T-cell (primary cell): Measurements from ENCODE around the genes DCAKD, ARL17A and CDC27.

GRCh38 chr17:45051007-45052290, at the start of gene DCAKD:
Gene DCAKD (minus strand): TSS chr17:45051632.
- PRO-cap, 7 experiments: peak in 7 of 7 experiments; most common plus-strand start chr17:45051376 (in 7); most common minus-strand start chr17:45051291 (in 7)

DNA sequence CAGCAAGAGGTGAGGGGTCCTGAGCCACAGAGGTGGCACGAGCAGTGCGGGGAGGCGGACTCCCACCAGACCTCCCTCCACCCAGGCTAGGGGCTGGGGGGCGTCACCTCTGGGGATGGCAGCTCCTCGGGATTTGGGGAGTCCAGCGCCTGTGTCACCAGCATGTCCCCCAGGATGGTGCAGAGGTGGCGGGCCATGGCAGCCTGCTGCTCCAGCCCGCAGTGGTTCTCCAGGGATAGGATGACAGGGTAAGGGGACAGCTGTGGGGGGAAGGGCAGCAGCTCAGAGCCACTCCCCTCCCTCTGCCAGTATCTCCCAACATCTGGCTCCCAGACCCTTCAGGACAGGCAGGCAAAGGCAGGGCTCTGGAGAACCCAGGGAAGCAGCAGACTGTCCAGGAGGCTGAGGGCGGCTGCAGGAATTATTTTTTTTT, 15.8 kb downstream of the PLCD3 start:
- PRO-cap, 7 experiments: no peak in any of the 7 experiments

- PRO-cap, 7 experiments: no peak in any of the 7 experiments
These were observed 5.3 kb upstream of the HEXIM1 start for GRCh38 chr17:45142771-45143668.

DNA sequence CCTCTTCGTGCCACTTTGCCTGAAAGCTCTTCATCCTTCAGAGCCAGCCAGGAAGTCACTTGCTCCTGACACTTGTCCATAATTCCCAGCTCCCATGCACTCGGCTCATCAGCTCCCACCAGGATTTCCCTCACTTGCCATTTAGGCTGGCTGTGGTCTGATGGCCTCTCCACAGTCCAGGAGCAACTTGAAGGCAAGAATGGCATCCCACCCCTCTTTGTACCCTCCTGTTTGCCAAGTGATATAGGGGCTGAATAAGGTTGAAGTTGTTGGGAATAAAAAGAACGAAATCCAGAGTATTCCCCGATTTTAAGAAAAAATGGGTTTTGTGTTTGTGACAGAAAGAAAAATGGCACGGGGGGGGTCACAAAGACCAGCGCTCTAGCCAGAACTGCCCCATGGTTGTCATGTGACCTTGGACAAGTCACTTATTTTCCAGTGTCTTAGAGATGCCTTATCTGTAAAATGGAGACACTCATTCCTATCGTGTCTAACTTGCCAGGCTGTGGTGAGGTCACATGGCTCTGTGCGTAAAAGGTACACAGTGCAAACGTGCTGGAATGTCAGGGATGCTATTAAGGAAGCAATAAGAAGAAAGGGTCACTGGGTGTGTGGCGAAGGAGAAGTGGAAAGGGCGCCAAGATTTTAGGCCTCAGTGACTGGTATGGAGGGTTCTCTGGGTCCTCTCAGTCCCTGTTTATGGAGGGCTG, 1.7 kb upstream of the HEXIM1 start:
- PRO-cap, 7 experiments: no peak in any of the 7 experiments

DNA sequence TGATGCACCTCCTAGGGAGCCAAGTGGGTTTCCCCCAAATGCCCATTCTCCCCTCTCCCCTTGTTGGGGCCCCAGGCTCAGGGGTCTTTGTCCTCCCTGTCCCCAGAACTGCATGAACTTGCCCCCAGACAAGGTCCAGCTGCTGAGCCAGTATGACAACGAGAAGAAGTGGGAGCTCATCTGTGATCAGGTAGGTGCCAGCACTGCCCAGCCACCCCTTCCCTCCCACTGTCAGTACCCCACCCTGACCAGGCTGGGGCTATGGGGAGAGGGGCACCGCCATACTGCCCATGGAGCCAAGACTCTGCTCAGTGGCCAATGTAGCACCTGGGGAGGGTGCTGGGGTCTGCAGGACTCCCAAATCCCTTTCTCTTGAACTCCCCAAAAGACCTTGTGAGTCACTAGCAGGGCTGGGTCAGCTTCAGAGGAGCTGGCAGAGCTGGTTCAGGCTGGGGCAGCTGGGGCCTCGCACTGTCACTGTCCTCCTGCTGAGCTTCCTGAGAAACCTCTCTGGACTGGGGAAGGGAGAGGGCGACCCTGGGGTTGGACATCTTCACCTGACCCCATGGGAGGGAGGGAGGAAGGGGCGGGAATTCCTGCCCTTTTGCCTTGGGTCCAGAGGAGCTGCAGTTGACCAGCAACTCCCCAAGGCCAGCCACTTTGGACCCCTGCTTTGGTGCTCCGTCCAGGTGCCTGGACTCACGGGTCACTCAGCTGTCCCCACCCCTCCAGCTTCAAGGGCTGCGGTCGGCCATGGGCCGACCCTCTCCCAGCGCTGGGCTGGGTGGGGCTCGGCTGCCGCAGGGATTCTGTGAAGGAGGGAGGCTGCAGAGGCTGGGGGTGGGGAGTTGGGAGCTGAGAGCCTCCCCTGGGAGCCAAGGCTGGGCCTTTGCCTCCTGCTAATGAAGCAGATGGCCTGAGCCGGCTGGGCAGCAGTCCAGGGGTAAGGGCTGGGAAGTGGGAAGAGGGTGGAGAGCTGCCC, 9.1 kb downstream of the FMNL1 start:
- PRO-cap, 7 experiments: peak in 1 of 7 experiments; most common plus-strand start position 161 of the sequence (in 1)

GRCh38 chr17:45244556-45245406, 17.1 kb downstream of the SPATA32 start:
- PRO-cap, 7 experiments: peak in 1 of 7 experiments; most common plus-strand start chr17:45245318 (in 1)

GRCh38 chr17:45247301-45248131, 14.4 kb downstream of the SPATA32 start:
- PRO-cap, 7 experiments: peak in 7 of 7 experiments; most common plus-strand start chr17:45247903 (in 7); most common minus-strand start chr17:45247757 (in 4)

- PRO-cap, 7 experiments: no peak in any of the 7 experiments
These were observed 23.1 kb downstream of the MAP3K14 start for GRCh38 chr17:45293267-45294489.

- PRO-cap, 7 experiments: no peak in any of the 7 experiments
These were observed 4.5 kb downstream of the ARHGAP27 start for GRCh38 chr17:45428126-45428626.

DNA sequence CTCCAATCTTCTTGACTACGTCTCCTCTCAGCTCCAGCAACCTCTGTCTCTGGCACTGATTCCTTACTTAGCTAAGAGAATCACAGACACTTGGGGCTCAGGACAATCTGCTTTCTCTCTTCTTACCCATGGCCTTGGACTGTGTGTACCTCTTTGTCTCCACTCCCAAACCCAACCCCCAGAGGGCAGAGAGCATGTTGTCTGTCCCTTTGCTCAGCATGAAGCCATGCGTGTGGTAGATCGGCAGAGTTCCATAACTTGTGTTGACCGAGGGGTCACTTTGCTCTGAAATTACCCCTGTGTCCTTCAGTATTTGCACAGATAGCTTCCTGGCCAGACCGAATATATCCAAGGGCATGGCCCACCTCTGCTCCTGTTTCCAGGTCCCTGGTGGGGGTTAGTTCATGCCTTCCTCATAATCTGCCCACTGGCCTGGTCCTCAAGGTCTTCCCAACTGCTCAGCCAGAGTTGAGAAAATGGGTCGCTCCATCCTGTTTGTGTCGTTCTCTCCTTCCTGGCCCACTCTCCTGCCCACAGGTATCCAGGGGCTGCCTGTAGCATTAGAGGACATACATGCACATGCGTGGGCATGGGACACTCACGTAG, 41.6 kb downstream of the MAPT start:
- PRO-cap, 7 experiments: no peak in any of the 7 experiments

DNA sequence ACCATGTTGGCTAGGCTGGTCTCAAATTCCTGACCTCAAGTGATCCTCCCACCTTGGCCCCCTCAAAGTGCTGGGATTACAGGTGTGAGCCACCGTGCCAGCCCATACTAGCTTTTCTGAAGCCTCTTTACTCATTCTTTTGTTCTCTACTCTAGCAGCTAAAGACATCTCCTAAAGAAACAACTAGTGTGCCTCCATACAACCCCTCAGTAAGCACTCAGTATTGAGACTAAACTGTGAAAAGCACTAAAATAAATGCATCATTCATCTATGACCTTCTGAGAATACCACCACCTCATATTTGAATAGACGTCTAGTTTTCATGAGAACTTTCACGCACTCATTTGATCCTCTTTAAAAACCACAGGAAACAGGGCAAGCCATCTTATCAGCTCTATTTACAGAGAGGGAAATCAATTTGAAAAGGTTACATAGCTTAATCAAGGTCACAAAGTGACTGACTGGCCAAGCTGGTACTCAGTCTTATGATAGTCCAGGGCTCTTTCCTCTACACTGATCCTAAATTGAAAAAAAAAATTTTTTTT, 47.2 kb downstream of the KANSL1 start:
- PRO-cap, 7 experiments: no peak in any of the 7 experiments

DNA sequence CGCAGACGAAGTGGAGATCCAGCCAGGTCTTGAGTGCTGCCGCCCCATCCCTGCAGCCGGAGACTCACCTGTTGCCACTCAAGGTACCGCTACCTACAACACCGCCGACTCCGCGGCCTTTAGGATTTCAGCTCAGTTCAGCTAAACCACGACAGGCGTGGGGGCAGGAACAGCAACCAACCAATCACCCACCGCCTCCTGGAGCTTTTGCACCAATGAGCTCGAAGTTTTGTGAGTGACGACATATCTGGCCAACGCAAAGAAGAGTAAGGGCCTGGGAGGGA, at the start of gene ARL17A:
TSS of gene ARL17A (minus strand) at position 159 of the 284 bp plus-strand sequence.
- PRO-cap, 7 experiments: no peak in any of the 7 experiments

DNA sequence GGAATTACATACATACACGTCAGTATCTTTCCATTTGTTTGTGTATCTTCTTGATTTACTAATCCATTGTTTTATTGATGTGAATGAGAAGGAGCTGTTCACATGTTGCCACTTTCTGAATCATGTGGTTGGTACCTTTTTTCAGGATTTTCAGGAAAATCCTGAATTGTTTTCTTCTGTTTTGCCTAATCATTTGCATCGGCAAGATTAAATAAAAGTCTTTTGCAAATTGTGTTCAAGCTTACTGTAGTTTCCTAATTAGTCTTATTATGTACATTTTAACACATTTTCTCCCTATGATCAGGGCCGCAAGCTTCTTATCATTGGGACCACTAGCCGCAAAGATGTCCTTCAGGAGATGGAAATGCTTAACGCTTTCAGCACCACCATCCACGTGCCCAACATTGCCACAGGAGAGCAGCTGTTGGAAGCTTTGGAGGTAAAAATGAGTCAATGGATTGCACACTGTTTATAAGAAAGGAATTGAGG, 69.0 kb downstream of the WNT3 start:
- PRO-cap, 7 experiments: no peak in any of the 7 experiments

- PRO-cap, 7 experiments: no peak in any of the 7 experiments
These were observed 47.9 kb downstream of the WNT3 start for GRCh38 chr17:46770636-46770997.

DNA sequence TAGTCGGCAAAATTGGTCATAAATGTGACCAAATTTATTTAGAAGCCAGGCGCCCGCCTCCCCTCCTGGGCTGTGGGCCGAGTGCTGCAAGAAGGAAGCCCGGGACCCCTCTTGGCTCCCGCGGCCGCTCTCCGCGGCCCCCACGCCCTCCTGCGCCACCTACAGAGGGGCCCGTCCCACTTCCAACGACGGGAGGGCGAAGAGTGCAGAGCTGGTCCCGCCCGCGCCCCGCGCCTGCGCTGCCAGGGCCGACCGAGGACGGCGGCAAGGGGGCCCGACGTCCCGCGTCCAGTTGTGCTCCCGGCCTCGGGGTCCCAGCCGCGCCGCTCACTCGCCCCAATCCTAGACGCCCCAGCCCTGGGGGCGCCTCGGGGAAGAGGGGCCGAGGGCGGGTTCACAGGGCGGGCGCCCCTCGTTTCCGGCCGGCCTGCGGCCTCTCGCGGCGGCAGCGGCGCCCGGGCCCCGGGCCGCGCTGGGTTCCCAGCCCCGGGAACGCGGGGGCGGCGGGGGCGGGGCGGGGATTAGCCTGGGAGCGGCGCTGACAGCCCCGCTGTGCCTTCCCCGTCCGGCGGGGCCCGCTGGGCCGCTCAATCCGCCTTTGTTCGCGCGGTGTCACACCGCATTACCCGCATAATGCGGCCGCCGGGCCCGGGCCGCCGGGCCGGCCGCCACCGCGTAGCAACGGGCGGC, 47.3 kb downstream of the WNT3 start:
- PRO-cap, 7 experiments: no peak in any of the 7 experiments

- PRO-cap, 7 experiments: no peak in any of the 7 experiments
These were observed 46.5 kb downstream of the WNT3 start for GRCh38 chr17:46771688-46772641.

DNA sequence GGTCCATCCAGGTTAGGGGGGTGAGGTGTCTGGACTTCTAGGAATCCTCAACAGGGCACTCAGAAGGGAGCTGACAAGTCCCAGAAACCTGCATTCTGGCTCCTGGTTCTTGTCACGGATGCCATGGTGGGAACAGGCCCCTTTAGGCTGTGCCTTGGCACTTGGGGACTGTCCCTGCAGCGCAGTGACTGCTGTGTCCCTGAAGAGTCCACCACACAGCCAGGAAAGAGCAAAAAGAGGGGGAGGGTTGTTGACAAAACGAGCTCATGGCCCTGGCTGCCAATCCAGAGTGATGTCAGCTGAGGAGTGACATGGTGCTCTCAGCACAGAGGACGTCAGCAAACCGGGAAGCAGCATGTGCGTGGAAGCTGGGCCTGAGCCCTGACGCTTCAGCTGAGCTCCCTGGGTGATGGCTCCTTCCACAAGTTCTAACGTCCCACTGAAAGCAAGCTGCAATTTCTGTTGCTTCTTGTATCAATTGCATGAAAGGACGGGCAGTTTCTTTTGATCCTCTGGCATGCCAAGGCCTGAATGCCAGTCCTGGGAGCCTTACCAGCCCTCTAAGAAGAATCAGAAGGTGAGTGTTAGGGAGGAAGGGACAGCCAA, 14.5 kb upstream of the WNT3 start:
- PRO-cap, 7 experiments: no peak in any of the 7 experiments

DNA sequence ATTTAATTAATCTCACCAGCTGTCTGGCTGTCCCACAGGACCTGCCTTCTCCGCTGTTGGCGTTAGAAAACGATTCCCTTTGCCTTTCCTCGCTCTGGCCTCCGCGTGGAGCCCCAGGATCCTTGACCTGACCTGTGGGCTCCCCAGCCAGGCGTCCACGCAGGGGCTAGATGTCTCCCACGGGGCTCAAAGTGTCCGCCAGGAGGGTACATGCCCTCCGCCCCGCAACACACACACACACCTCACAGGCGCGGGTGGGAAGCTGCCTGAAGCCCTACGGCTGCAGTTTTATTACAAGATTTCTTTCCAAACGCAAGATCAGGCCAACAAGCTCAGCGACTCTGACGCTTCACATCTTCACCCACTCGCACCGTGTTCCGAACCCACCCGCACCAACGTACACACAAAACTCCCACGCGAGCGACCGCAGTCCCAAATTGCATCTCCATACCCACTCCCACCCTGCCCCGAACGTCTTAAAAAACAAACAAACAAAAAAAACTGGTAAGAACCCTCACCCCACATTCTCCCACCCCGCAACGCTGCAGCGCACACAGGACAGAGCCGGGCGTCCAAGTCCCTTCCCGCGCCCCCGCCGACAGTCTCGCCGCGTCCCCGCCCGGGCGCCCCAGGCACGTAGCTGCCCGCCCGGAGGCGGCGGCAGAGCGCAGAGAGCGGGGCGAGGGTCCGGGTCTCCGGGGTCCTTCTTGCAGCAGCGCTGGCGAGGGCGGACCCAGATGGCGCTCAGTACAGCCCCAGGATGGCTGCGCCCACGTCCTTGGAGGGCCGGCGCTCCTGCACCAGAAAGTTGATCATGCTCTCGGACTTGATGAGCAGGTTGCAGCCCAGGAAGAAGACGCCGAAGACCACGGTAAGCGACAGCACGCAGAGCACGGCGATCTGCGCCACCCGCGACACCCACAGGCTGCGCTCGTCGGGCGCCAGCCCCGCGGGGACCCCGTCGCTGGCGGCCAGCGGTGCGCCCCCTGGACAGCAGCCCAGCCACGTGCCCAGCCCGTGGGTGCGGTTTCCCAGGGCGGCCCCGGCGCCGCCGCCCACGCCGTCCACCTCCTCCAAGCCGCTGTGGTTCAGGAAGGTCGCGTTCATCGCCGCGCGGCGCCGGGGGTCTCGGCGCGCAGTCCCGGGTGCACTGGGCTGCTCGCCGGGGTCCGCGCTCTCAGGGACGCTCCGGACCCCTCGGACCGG, 749 bp downstream of the RPRML start:
- PRO-cap, 7 experiments: no peak in any of the 7 experiments

DNA sequence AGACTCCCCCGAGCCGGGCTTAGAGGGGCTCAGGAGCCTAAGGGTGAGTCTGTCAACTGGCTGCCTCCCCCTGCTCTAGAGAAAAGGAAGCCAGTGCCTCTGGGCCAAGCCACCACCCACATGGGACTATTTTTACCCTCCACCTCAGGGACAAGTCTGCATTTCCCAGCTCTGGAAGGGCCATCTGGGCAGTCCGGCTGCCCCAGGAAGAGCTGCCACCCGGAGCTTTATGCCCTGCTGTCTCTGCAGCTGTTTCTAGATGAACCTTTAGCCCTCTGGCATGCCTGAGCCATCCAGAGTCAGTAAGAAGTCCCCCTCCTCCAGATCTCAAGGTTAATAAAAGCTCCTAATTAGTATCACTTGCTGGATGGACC, 5.3 kb upstream of the RPRML start:
- PRO-cap, 7 experiments: no peak in any of the 7 experiments

- PRO-cap, 7 experiments: peak in 7 of 7 experiments; most common plus-strand start chr17:47189138 (in 1); most common minus-strand start chr17:47189110 (in 7)
These were observed at the start of gene CDC27 for GRCh38 chr17:47188638-47189389. Gene CDC27 (minus strand): TSS chr17:47189295.